Natural killer cell (primary cell): ENCODE data around the genes PRRC2B and MED27.

- PRO-cap = no peak
Observed at GRCh38 chr9:131263977-131264629, 12.2 kb downstream of the FAM78A start.

- PRO-cap = unidirectional peak, plus-strand start at chr9:131274888
Observed at GRCh38 chr9:131274355-131275058, 1.8 kb downstream of the FAM78A start.

- PRO-cap = bidirectional peak, plus-strand start at chr9:131373681, minus-strand start at chr9:131373420
Observed at GRCh38 chr9:131372745-131373552, 20.9 kb upstream of the PRRC2B start.

DNA sequence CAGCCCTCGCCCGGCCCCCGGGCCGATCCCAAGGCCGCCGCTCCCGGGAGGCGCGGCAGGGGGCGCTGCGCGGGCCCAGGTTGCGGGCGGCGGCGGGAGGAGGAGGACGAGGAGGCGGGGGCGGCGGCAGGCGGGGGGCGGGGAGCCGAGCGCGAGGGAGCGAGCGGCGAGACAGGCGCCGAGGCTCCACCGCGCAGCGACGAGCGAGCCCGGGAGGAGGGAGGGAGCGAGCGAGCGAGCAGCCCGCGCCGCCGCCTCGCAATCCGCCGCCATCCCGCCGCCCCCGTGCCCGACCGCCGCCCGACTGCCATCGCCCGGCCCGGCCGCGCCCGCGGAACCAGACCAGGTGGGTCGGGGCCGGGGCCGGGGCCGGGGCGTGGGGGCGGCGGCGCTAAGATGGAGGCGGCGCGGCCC is at the start of gene PRRC2B:
Gene PRRC2B, plus strand, starts transcription at position 169 of the 414 bp plus-strand sequence.
- PRO-cap = unidirectional peak, plus-strand start at position 196 of the sequence

GRCh38 chr9:131422431-131423175 is 28.7 kb downstream of the PRRC2B start:
- PRO-cap = no peak

DNA sequence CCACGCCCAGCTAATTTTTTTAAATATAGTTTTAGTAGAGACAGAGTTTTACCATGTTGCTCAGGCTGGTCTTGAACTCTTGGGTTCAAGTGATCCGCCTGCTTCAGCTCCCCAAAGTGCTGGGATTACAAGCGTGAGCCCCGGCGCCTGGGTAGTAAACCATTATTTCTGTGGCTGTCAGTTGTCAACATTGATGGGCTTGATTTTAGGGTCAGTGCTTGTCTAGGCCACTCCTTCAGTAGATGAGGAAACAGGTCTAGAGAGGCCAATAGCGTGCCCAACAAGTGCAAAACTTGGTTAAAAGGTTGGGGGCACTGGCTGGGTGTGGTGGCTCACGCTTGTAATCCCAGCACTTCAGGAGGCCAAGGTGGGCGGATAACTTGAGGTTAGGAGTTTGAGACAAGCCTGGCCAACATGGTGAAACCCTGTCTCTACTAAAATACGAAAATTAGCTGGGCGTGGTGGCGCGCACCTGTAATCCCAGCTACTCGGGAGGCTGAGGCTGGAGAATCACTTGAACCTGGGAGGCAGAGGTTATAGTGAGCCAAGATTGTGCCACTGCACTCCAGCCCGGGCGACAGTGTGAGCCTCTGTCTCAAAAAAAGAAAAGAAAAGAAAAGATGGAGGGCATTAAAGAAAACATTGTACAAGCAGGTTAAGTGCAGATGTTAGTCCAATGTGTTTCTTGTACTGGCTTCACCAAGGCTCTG is 30.4 kb downstream of the PRRC2B start:
- PRO-cap = no peak

DNA sequence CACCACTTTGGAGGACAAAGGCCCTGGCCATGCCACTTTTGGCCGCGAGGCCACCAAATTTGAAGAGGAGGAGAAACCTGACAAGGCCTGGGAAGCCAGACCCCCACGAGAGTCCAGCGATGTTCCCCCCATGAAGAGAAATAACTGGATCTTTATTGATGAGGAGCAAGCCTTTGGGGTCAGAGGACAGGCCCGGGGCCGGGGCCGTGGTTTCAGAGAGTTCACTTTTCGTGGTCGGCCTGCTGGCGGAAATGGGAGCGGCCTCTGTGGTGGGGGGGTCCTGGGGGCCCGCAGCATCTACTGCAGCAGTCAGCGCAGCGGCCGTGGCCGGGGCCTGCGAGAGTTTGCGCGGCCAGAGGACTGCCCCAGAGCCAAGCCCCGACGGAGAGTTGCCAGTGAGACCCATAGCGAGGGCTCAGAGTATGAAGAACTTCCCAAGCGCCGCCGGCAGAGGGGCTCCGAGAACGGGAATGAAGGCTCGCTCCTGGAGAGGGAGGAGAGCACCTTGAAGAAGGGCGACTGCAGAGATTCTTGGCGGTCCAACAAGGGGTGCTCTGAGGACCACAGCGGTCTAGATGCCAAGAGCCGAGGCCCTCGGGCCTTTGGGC is 27.5 kb upstream of the POMT1 start:
- PRO-cap = no peak

GRCh38 chr9:131661898-131662322 is 78.0 kb downstream of the RAPGEF1 start:
- PRO-cap = no peak

DNA sequence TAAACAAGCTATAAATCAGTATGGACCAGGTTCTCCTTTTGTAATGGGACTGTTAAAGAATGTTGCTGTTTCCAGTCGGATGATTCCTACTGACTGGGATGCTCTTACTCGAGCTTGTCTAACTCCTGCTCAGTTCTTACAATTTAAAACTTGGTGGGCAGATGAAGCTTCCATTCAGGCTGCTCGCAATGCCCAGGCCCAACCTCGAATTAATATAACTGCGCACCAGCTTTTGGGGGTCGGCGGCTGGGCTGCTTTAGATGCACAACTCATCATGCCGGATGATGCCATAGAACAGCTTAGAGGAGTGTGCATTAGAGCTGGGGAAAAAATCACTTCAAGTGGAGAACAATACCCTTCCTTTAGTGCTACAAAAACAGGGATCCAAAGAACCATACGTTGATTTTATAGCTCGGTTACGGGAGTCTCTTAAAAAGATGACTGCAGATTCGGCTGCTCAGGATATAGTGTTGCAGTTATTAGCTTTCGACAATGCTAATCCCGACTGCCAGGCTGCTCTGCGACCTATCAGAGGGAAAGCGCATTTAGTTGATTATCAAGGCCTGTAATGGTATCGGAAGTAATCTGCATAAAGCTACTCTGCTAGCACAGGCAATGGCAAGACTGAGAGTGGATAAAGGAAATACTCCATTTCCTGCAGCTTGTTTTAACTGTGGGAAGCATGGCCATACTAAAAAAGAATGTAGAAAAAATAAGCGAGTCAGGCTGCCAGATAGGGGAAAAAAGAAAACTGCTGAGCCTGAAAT is 58.2 kb downstream of the RAPGEF1 start:
- PRO-cap = no peak

DNA sequence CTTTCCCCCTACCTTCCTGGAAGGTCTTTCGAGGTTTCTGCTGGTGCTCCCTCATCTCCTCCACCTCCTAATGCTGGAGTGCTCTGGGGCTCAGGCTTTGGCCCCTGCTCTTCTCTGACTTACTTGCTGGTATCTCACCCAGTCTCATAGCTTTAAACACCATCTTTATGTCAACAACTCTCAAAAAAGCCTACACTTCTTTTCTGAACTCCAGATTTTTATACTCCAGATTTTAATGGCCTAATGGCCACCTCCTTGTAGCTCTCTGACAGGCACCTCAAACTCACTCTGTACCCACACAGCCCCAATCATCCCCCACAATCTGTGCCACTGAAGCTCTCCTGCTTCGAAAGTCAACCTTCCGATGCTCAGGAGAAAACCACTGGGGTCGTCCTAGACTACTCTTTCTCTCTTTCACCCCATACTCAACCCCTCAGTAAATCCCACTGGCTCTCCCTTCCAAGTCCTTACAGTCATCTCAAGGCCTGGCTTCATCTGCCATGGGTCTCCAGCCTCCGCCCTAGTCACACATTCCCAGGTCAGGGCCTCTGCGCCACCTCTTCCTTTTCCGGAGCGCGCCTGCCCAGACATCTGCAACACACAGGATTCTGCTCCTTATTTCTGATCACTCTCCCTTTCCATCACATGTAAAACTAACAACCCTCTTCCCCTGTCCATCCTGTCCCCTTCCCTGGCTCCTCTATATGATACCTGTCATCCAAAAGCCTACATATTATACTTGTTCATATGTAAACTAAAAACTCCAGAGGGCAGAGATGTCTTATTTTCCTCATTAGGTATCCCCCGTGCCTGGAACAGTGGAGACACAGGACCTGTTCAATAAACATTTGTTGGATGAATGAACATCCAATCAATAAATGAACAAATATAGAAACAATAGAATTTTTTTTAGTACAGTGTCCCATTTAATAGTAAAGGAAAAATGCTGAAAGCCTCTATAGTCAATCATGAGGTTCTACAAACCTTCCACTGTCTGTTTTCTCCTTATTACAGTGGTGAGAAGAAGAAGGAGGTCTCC is 39.8 kb downstream of the RAPGEF1 start:
- PRO-cap = no peak

DNA sequence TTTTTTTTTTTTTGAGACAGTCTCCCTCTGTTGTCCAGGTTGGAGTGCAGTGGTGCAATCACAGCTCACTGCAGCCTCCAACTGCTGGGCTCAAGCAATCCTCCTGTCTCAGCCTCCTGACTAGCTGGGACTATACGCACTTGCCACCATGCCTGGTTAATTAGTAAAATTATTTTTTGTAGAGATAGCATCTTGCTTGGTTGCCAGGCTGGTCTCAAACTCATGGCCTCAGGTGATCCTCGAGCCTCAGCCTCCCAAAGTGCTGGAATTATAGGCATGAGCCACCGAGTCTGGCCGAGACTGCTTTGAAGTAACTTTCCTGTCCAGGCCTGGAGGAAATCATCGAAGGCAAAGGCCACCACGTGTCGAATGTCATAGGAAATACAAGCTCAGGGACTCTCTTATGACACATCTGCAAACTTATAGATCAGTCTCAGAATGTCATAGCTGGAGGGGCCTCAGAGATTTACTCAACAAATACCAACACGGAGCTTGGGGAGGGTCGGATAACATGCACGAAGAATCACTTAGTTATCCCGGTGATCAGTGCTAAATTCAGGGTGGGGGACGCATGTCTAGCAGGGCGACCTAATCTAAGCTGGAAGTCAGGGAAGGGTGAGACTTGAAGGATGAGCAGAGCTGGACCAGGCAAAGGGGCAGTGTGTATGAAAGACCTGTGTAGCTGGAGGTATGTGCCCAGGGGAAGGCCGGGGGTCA is 25.0 kb downstream of the RAPGEF1 start:
- PRO-cap = no peak

- PRO-cap = no peak
Observed at GRCh38 chr9:131866198-131866827, 126.4 kb upstream of the RAPGEF1 start.

- PRO-cap = unidirectional peak, minus-strand start at chr9:132079867
Observed at GRCh38 chr9:132078852-132080279, at the start of gene MED27. MED27 (minus strand) TSS chr9:132079867.

DNA sequence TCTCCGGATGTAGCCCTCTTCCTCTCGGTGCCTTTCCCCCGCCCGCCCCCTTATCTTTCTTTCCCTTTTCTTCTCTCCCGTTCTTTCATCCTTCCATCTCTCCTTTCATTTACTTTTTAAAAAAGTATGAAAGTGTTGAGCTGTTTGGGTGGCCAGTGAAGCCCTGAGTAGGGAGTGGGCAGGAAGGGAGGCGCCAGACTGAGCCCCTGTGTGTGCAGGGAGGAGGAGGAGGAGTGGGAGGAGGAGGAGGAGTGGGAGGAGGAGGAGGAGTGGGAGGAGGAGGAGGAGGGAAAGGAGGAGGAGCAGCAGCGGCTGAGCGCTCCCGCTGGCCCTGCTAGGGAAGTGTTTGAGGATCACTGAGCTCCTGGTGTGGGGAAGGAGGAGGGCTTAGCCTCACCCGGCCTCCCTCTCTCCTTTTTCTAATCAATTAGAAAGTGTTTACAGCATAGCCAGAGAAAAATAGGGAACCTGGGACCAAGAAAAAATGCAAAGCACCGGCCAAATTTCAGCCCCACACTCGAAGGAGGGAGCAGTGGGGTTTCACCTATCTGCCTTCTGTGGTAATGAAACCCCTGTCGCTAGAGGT is 23.8 kb downstream of the NTNG2 start:
- PRO-cap = no peak

GRCh38 chr9:132263441-132263977 is 91.3 kb downstream of the SETX start:
- PRO-cap = no peak

DNA sequence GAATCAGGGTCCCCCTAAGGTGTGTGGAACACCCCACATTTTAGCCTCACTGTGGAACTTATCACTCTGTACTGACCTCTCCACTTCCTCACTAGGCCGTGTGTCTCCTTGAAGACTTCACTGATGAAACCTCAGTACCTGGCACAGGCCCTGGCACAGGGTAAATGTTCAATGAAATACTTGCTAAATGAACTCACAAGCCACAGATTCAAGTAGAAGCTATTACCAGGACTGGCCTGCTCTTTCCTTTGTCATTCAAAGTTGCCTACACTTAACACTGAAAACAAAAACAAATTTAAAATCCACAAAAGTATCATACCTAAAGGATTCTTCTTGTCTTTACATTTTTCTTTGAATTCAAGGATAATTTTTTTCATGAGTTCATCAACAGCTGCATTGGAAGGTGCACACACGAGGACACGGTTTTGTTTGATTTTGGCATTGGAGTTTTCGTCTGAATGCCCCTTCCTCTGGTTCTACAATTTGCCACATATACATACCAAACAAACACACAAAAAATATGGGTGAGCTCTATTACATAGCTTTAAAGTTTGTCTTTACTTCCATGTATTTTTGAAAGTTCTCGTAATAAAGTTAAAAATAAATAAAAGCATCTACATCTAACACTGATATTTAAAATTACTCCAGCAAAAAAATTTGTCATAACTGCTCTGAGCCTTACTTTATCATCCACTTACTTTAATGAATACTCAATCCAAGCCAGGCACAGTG is 59.1 kb downstream of the SETX start:
- PRO-cap = no peak

DNA sequence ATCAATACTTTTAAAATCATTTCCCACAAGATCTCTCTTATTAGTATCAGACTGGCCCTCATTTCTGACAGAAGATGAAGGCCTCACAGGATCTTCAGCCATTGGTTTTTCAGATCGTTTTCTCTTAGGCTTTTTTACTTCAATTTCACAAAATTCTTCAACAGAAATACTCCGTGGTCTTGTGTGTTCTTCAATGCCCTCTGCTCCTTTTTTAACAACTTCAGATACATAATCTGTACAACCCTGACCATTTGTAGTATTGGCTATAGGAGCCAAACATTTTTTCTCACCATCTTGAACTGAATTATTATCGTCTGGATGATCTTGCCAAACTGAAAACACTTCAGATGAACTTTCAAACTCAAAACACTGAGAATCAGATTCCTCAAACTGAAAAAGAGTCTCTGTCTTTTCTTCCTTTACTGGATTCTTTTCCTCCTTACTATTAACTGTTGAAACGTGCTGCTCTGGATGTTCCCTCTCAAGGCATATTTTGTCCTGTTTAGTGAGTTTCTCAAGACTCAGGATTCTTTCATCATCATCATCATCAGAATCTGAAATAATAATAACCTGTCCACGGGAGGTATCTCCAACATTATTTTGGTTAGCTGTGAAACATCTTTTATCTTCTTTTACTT is 26.7 kb downstream of the SETX start:
- PRO-cap = no peak

DNA sequence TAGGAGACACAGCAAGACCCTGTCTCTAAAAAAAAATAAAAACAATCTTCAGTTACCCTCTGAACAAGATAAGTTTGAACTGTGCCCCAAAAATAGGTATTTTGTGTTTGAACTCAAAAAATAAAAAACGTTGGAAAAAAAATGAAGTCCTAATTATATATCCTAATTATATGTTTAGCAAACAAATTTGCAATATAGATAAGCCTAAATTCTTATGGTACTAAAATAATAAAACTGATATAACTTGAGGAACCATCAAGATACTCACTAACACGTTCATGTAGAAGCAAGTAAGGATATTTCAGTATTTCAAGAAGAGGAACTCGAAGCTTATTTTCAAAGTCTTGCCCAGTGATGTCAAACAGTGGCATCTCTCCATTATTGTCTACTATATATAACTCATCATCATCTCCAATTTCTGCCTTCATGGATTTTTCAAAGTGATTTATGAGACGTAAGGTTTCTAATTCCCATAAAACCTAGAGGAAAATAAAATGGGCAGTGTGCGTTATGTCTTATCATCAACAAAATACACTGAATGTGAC is 8.7 kb downstream of the SETX start:
- PRO-cap = no peak

DNA sequence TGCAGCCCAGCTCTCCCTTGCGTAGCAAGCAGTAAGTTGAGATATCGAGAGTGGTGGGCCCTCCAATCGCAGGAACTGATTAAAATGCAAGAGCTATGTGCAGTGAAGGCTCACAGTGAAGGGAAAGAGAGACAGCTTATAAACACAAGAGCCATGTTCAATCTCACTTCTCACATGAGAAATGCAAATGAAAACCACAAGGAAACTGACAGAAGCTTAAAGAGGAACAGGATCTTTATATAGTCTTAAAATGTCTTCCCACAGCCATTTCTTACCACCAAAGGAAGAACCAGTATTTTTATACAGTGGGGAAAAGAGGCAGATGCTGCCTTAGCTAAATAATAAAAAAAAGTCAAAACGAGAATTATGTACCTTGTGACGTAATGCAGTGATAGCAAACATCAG is 24.6 kb downstream of the TTF1 start:
- PRO-cap = no peak

GRCh38 chr9:132539047-132539527 is 43.3 kb upstream of the BARHL1 start:
- PRO-cap = no peak